Tongue (tissue), 2 donors: ENCODE measurements around the gene C4orf45.

DNA sequence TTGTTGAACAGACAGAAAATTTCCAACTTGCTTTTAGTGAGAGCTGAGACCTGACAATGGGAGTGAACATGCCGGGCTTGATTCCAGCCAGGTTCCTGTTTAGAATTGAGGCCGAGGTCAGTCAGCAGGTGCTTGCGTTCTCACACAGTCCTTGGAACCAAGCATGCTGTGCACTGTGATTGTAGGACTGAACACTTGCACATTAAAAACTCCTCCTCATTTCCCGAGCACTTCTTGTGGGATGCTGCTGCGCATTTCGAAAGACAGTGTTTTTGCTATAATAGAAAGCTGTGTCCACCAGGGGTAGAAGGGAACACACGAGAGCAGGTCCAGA, 51.9 kb downstream of the TMEM131L start:
- RAMPAGE, long total RNA, result no peak

GRCh38 chr4:153570134-153570605, 104.0 kb downstream of the TMEM131L start:
- RAMPAGE, long total RNA, result no peak

DNA sequence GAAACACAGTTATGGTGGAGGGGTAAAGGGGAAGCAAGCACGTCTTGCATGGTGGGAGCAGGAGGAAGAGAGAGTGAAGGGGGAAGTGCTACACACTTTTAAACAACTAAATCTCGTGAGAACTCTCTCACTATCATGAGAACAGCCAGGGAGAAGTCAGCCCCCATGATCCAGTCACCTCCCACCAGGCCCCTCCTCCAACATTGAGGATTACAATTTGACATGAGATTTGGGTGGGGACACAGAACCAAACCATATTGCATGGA, 74.9 kb upstream of the TLR2 start:
- RAMPAGE, long total RNA, result no peak

GRCh38 chr4:153701488-153702777, 17.9 kb downstream of the TLR2 start:
- RAMPAGE, long total RNA, result no peak

- RAMPAGE, long total RNA, result no peak
These were observed 703 bp downstream of the DCHS2 start for GRCh38 chr4:154490756-154491435.

- RAMPAGE, long total RNA, result no peak
These were observed 6.4 kb downstream of the FGA start for GRCh38 chr4:154583719-154584919.

DNA sequence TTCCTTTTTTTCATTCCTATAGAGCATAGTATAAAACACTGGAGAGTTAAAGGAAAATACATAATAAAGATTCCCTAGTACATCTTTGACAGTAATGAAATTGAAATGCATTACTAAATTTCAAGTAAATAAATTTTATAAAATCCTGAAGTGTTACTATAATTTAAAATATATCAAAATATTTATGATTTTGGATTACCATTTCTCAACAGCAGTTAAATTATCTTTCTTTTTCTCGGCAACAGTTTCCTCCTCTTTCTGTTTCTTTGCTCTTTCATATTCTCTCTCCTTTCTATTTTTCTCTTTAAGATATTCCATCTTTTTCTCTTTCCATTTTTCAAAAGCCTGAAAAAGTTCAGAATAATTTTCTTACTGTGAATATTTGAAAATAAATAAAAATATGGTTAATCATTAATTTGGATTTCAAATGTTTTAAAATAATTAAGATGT, 24.0 kb downstream of the MAP9 start:
- RAMPAGE, long total RNA, result no peak

- RAMPAGE, long total RNA, result no peak
These were observed 22.1 kb downstream of the TDO2 start for GRCh38 chr4:155925476-155926065.

- RAMPAGE, long total RNA, result no peak
These were observed 1.3 kb downstream of the CTSO start for GRCh38 chr4:155952194-155953005.

DNA sequence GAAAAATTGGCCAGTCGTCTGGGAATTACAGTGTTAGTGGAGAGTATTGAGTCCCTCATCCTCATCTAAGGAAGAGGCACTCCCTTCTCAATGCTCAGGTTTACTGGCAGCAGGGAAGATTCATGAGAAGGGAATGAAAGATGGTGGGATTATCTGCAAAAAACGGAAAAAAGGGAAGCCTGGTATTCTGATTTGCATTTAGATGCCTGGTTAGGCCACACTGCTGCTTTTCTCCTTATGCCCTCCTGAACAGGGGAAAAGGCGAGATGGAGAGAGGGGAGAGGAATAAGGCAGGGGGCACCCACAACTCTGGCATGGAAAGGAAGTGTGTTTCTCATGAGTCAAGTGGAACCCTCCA, 5.4 kb upstream of the CTSO start:
- RAMPAGE, long total RNA, result no peak

- RAMPAGE, long total RNA, result no peak
These were observed 134.1 kb downstream of the PDGFC start for GRCh38 chr4:156837501-156837887.

DNA sequence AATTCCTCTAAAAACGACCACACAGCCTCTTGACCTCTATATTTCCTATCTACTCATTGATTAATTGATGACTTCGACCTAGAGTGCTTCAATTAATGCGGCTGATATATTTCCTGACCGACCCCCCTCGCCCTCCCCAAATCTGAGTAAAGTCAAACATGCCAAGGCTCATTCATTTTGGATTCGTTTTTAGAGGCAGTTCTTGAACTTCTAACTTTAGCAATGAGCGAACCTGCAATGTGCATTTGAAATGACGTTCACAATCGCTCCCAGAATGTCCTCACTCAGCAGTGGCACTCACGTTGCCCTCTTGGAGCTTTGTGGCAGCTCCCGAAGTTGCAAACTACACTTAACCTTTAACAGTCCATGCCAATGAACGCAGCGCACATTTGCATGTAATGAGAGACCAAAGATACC, 1.3 kb downstream of the PDGFC start:
- RAMPAGE, long total RNA, result no peak

GRCh38 chr4:156999019-156999701, 27.6 kb upstream of the PDGFC start:
- RAMPAGE, long total RNA, result no peak

DNA sequence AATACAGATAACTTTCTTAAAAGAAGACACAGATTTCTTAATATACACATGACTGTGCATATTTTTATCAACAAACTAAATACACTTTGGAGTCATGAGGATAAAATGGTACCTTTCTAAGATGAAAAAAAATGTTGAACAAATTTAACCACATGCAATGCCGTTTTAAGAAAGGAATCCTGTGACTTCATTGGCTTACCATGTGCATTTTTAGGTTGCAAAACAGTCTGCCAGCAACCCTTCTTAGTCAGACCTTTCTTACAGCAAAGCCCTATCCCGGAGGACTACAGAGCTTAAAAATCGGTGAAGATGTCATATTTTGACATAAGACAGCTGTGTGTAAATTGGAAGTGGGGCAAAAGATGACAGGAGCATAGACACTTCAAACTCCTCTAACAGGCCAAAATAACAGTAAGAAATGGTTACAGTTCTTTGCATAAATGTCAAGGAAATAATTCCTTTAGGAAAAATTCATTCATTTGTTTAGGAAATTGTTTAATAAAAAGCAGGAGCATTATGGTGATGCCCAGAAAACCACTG, 51.6 kb downstream of the GASK1B start:
- RAMPAGE, long total RNA, result no peak

- RAMPAGE, long total RNA, result no peak
These were observed 2.3 kb downstream of the GASK1B start for GRCh38 chr4:158170390-158171114.

- RAMPAGE, long total RNA, result no peak
These were observed 17.1 kb downstream of the PPID start for GRCh38 chr4:158705997-158706511.

DNA sequence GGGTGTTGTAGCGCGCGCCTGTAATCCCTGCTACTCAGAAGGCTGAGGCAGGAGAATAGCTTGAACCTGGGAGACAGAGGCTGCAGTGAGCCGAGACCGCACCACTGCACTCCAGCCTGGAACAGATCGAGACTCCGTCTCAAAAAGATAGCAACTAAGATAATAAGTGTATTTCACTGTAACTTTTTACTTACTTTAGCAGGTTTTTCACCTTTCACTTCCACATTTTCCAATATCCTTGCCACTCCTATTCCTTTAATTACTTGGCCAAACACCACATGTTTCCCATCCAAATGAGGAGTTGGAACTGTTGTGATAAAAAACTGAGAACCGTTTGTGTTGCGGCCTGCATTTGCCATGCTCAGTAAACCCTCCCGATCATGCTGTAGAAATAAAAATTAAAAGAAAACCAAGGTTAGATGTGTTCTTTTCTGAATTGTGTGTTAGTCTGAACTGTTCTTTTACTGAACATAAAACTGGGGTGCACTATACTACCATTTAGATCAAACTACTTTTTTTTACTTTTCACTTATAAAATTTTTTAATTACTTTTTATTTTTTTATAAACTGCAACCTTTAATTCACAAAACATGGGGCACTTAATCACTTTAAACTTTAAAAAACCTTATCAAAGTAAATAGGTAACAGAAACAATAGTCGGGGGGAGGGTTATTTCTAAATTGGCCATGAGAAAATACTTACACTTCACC, 6.2 kb downstream of the PPID start:
- RAMPAGE, long total RNA, result no peak

- RAMPAGE, long total RNA, result no peak
These were observed 49.1 kb downstream of the FNIP2 start for GRCh38 chr4:158817712-158818456.

GRCh38 chr4:158841243-158841868, 72.5 kb downstream of the FNIP2 start:
- RAMPAGE, long total RNA, result no peak

- RAMPAGE, long total RNA, result no peak
These were observed at the start of gene C4orf45 for GRCh38 chr4:159035109-159035561. Gene C4orf45, minus strand, starts transcription at chr4:159035229.